Skeletal muscle cell (primary cell): ENCODE measurements around the genes AP2B1, C17orf50, MMP28, HEATR9 and CCL4.

GRCh38 chr17:35022383-35023165 lies 40.9 kb downstream of the RFFL start:
- RRBS = no CpG with 5 or more reads among the region's 10 CpGs

DNA sequence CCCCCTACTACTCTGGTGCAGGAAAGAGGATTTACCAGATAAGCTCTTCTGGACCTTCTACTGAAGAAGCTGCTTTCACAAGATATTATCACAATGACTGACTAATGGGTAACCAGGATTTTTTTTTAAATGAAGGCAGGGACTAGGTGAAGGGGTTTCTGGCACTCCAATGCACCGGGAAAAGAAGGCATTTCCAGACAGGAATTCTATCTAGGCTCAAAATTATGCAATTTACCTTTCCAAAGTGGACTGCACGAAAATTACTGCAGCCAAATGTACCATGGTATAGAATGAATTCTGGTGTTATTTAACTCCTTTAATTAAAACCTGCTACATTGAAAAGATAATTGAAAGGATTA lies 16.5 kb downstream of the RFFL start:
- RRBS = no CpG with 5 or more reads among the region's 2 CpGs

- RRBS = no CpG with 5 or more reads among the region's 3 CpGs
Measured at GRCh38 chr17:35051074-35051662, 12.3 kb downstream of the RFFL start.

- RRBS = no CpG with 5 or more reads among the region's 18 CpGs
Measured at GRCh38 chr17:35089608-35090154, 26.2 kb upstream of the RFFL start.

- RRBS = no CpG with 5 or more reads among the region's 14 CpGs
Measured at GRCh38 chr17:35130014-35131202, 9.0 kb downstream of the FNDC8 start.

- RRBS = no CpG with 5 or more reads among the region's 5 CpGs
Measured at GRCh38 chr17:35161200-35161845, 13.7 kb downstream of the UNC45B start.

- RRBS = 5% methylated on average over 3 of the region's 34 CpGs
Measured at GRCh38 chr17:35374179-35374713, 825 bp upstream of the SLFN11 start.

DNA sequence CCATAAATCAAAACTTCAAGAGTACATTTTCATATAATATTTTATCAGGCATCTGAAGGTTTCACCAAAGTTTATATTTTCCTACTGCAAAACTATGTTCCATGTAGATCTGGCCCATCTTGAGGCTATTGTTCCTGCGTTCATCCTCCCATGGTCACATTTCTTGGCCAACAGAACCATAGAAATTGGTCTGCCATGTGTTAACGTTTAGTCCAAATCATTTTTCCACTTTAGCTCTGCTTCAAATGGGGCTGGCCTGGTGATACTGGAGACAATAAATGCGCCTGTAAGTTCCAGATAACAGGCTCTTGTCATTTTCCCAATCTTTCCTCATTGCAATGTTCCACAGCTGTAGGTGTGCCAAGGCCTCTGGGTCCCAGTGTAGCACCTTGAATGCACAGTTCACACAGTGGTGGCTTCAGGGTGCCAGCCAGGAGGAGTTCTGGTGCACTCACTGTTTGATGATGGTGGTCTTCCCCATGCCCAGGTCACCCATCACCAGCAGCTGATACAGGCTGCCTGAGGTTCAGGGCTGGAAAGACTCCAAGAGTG lies 21.6 kb upstream of the SLFN13 start:
- RRBS = no CpG with 5 or more reads among the region's 3 CpGs

DNA sequence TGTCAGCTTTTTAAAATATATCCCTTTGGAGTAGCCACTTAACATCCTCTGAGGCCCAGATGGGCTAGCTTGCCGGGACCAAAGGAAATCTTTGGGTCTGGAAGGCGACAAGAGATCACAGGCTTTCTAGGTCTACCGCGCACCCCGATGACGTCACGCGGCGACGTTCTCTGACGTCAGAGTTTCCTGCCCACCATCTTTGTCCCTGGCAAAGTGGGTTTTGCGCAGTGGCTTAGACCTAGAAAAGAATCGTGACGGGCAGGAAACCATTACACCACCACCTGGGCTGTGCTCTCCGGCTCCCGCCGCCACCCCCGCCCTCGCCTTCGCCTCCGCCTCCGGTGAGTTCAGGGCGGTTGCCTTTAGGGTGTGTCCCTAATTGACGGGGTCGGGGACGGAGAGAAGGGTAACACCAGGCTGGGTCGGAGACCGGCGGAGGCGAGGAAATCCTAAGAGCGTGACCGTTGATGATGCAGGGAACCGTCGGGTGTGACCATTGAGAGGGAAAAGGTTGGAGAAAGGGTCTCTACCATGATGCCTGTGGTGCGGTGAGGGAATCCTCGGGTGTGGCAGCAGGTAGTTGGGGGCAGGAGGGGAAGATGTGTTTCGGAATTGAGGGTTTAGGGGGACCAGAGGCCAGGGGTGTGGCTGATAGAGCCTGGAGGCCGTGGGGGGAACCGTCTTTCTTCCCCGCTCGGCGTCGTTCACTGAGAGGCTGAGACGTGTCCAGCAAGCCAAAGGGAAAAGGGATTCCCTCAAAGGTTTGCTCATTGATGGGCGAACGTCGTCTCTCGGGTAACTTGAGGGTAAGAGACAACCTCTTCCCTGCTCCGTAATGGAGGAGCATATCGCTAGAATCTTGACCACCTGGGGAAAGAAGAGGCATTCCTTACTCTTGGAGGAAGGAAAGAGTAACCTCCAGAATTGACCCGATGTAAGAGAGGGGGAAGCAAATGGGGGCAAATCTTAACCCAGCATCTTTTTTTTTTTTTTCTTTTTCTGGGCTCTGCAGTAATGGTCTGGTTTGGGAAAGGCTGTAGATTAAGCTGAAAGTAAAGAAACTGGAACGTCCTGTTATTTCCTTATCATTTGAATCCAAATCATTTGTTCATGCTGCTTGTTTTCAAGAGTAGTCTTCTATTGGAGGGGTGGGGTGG lies at the start of gene AP2B1:
AP2B1 (plus strand) TSS at position 235 of the 1,157 bp plus-strand sequence.
- RRBS = under 1% methylated on average over 11 of the region's 52 CpGs

- RRBS = no CpG with 5 or more reads among the region's 6 CpGs
Measured at GRCh38 chr17:35597503-35597980, 10.4 kb downstream of the AP2B1 start.

GRCh38 chr17:35760569-35760980 lies at the start of gene C17orf50:
TSS of gene C17orf50 (plus strand) at chr17:35760887.
- RRBS = no CpG with 5 or more reads among the region's 1 CpG

DNA sequence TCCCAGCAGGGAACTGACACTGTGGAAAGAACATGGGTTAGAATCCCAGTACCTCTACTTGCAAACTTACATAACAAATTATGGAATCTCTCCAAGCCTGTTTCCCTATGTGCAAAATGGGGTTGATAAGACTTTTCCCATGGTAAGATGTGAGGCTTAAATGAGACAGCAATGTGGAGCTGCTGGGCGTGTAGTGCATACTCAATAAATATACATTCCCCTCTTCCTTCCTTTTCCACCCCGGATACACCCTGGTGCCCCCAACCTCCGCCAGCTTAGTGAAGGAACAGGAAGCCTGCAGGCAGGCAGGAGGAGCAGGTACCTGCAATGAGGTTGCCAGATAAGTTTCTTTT lies 14.8 kb downstream of the C17orf50 start:
- RRBS = no CpG with 5 or more reads among the region's 3 CpGs

- RRBS = no CpG with 5 or more reads among the region's 99 CpGs
Measured at GRCh38 chr17:35794912-35796078, at the start of gene MMP28. TSS of gene MMP28 (minus strand) at chr17:35795641.

GRCh38 chr17:35847649-35848504 lies 20.8 kb downstream of the HEATR9 start:
- RRBS = no CpG with 5 or more reads among the region's 6 CpGs

- RRBS = no CpG with 5 or more reads among the region's 3 CpGs
Measured at GRCh38 chr17:35868733-35869038, at the start of gene HEATR9. TSS of gene HEATR9 (minus strand) at chr17:35868891.

GRCh38 chr17:35900337-35900765 lies 20.2 kb upstream of the CCL5 start:
- RRBS = no CpG with 5 or more reads among the region's 4 CpGs

- RRBS = no CpG with 5 or more reads among the region's 15 CpGs
Measured at GRCh38 chr17:35947095-35947610, 3.6 kb upstream of the LYZL6 start.

DNA sequence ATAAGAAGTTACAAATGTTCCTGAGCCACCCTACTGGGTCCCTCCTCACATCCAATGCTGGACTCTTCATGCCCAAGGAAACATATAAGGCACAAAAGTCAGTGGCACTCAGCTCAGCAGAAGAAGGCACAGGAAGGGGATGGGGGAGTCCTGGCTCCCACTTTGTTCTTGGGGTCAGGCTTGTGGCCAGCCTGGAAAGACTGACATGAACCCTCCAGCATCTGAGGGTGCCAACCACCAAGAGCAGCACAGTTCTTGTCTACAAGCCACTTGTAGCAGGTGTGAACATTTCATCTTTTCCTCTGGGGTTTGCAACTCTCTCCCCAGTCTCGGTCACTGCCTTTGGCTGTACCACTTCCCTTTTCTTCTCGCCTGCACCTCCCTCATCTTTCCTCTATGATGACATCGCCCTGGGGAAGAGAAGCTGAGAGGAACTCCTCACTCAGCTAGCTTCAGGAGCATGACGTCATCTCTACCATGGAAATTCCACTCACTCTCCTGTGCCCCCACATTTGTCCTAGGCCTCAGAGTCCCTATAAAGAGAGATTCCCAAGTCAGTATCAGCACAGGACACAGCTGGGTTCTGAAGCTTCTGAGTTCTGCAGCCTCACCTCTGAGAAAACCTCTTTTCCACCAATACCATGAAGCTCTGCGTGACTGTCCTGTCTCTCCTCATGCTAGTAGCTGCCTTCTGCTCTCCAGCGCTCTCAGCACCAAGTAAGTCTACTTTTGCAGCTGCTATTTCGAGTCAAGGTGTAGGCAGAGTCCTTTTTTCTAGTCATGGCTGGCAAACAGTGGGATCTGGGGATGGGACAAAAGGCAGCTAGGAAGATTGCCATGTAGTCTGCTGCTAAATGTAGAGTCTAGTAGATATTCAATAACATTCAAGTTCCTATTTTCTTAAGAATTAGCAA lies at the start of gene CCL4:
CCL4 (plus strand) TSS at position 563 of the 914 bp plus-strand sequence.
- RRBS = no CpG with 5 or more reads among the region's 7 CpGs

DNA sequence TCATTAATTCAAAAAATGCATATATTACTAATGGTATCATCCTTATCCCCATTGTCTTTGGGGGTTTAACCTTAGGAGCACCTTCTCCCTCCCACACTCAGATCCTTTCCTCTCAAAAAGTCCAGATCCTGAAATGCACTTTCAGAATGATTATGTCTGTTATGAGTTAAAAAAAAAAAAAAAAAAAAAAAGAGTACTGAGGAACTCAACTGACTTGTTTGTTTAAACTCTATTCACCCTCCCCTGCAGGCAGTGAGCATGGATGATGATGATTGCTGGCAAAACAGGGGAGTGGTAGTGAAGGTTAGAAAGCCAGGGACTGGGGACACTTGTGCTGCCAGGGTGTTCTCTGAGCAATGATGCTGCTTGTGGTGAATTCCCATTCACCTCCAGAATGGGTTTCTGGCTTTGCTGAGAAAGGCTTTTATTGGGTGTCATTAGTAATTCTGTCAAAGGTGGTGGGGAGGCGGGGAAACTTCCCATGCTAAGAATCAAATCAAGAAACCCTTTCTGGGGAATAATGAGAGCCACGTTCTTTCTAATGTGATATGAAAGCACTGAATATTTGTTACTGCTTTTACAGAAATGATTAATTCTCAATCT lies 13.9 kb downstream of the CCL4 start:
- RRBS = no CpG with 5 or more reads among the region's 2 CpGs

GRCh38 chr17:36127882-36128350 lies 24.3 kb downstream of the CCL4 start:
- RRBS = no CpG with 5 or more reads among the region's 6 CpGs